Mesenchymal stem cell of adipose (primary cell): ENCODE measurements around a stretch of chr1.

DNA sequence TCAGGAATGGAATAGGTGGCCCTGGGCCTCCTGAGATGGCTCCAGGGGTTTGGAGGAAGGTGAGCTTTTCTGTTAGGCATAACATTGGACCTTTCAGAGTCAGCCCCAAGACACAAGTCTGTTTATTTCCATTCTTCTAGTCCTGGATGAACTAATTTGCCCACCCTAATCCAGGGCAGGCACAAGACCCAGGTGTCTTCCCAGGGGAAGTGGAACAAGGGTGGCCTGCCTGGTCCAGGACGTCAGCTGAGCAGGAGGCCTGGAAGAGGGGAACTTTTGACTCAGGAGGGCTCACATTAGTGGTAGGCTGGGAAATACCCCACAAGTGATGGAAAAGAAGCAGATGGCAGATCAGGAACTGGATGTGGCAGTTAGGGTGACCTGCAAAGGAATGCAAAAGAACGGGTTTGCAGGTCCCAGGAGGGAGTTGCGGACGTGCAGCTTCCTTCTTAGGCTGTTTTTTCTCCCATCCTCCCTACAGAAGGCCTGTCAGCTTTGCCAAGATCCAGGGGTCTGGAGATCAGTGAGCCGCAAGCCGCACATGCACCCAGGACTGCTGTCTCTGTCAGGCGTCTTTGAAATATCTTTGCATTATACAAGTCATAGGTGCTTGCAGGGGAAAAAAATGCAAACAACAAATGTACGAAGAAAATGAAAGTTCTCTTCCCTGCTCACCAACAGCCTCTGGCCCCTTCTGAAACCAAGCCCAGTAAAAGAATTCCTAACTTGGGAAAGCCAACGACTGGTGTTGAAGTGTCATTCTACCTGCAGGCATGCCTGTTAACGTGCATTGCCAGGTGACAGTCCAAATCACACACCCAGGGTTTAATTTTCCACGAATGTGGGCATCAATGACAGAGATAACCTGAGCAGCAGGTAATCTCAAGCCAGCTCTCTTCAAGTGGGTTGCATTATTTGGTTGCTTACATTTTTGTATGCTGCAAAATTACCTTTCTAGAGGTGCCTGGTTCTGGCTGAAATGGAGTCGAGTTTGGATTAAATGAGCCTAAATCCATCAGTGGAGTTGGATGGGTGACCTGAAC, 34.3 kb downstream of the NENF start:
- CAGE, long polyA plus RNA = no peak

DNA sequence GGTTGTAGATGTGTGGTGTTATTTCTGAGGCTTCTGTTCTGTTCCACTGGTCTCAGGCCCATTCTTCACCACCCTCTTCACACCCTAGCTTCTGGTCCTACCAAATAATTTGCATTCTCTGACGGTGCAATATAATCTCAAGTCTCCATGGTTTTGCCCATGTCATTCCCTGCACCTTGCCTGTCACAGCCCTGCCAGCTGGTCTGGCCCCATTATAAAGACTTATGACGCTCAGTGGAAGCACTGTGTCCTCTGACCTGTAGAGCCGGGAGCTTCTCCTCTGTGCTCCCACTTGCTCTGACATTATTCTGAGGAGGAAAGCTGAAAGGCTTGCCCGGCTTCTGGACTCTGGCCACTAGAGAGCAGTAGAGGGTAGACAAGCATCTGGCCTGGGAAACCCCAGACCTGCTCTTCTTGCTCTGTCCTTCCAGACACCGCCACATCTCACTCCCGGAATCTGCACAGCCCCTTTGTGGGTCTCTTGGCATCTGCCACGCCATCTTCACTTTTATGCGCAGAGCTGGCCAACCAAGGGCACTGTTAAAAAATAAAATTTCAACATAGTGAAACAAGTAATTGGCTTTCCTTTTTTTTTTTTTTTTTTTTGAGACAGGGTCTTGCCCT, 44.4 kb downstream of the NENF start:
- CAGE, long polyA plus RNA = no peak

DNA sequence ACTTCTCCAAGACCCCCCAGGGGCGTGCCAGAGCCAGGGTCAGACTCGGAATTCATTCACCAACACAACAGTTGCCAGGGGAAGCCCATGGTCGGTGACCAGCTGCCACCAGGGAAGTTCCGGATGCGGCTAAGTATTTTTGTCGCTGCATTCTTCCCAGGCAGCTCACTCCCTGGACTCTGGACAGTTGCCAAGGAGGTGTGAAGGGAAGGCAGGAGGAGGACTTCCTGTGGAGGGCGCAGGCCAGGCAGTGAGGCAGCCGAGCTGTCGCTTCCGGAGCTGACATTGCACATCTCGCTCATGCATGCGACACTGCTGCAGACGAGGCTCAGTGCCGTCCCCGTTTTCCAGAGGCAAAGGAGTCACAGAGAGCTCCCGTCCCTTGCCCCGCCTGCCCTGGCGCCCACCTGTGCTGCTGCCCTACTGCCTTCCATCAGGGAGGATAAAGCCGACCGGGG, 81.3 kb downstream of the NENF start:
- CAGE, long polyA plus RNA = no peak

GRCh38 chr1:212566428-212567050, 42.0 kb upstream of the ATF3 start:
- CAGE, long polyA plus RNA = no peak

- CAGE, long polyA plus RNA = no peak
Measured at GRCh38 chr1:212567683-212568100, 40.9 kb upstream of the ATF3 start.

DNA sequence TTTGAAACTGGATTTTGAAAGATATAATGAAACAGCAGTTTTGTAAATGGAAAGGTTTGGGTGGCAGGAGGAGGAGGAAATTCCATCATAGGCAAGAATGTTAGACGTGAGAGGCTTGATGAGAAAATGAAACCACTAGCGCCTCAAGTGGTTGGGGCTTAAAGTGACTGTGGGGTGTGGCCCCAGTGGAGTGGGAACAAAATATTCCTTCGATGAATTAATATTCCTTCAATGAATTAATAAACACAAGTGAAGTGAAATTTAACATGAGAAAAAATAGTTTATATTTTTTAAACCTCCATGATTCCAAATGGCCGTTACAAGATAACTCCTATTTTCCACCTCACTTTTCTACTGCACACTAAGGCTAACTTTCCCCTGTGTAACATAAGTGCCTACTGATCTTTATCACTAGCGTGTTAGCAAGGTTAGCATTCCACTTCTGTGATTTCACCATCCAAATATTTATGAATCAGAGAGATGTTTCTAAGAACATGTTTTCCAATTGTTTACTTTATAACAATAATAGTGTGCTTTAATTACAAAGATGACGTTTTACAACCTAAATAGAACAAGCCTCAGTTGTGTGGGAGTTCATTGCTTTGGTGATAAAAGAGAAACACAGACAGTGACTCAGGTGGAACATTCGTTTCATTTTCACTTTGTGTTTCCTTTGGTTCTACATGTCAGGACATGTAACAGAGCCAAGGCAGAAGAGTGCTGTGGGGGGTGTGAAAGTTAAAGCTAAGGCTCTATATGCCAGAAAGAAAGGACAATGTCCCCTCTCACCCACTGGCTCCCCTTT, 12.5 kb upstream of the ATF3 start:
- CAGE, long polyA plus RNA = no peak

DNA sequence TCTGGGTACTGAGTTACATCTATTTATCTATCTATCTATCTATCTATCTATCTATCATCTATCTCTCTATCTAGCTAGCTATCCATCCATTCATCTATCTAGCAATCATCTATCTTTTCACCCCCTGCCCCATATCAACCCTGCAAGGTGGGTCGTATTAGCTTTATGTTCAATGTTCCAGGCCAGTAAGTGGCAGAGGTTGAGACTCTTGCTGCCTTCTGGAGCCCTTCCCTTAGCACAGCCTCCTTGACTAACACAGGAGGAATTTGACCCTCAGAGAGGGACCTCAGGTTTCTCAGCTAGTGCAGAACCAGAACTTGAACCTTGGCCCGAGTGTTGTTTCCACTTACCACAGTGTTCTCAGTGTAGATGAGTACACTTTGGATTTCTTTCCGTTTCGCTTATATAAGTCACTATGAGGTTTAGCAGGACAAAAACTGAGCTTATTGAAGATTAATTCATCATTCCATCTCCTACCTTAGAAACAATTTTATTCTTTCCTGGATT, 11.1 kb upstream of the ATF3 start:
- CAGE, long polyA plus RNA = no peak

GRCh38 chr1:212860608-212861398, 2.7 kb downstream of the FLVCR1 start:
- CAGE, long polyA plus RNA = no peak

GRCh38 chr1:212914156-212914455, 36.2 kb upstream of the VASH2 start:
- CAGE, long polyA plus RNA = no peak

GRCh38 chr1:213399370-213400333, 348.6 kb downstream of the RPS6KC1 start:
- CAGE, long polyA plus RNA = no peak

DNA sequence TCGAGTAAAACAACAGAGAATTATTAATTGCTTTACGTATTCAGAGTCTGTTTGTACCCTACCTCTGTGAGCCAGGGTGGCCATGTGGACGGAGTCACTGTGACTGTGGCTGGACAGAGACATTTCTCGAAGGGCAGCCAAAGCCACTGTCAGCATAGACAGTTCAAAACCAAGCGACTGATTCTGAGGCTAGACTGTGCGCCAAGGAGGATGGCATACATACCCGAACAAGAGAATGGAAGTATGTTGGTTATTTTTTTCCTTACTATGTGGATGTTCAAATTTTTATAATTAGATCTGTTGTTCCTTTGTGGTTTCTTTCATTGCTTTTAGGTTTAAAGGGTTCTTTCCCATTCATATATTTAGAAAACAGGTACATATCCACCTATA, 390.9 kb upstream of the PROX1 start:
- CAGE, long polyA plus RNA = no peak

- CAGE, long polyA plus RNA = no peak
Measured at GRCh38 chr1:213921337-213921744, 66.4 kb upstream of the PROX1 start.

GRCh38 chr1:213990716-213990844, 2.8 kb downstream of the PROX1 start:
- CAGE, long polyA plus RNA = no peak

DNA sequence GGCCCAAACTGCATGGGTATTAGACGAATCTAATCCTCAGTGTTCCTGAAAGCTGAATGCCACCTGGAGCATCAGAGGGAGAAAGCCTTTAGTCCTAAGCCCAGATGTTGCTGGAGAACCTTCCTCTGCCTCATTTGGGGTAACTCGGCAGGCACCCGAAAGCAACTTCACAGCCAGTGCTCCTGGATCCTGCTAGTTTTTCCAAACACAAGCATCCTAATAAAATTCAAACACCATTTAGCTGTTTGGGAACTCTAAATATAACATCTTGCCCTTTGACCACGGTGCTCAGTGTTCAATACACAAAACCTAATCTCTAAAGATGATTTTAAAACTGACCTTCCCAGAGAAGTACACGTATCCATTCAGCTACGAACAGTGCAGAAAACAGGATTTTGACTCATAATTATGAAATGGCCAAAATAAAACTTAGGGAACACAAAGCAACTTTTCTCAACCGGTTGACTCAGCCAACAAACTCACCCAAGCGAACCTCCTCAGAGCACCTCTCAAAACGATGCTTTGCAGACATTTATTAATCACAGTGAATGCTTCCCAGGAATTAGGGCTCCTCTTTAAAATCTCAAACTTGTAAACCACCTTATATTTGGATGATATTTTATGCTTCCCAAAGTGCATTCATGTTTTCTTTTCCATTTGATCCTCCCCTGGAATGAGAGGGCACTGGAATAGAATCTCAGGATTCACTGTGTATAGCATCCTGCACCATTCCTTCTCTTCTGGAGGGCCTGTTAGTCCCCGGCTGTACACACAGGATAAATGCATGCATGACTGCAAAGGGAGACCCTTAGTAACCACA, 40.5 kb downstream of the PROX1 start:
- CAGE, long polyA plus RNA = no peak

DNA sequence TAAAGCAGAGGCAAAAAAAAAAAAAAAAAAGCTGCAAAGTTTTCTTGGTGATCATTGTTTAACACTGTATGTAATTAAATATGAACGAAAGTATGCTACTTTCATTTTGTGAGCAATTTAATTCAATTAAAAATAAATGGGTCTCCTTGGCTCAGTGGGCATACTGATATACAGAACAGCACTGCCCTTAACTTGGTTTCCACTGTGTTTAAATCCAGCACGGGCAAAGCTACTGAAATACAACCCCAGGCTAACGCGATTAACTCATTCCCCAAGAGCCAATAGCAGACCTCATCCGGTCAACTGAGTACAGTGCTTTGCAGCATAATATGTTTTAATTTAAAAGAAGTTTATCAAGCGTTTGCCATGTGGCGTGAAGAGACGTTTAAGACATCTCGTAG, 118.5 kb downstream of the PROX1 start:
- CAGE, long polyA plus RNA = no peak

DNA sequence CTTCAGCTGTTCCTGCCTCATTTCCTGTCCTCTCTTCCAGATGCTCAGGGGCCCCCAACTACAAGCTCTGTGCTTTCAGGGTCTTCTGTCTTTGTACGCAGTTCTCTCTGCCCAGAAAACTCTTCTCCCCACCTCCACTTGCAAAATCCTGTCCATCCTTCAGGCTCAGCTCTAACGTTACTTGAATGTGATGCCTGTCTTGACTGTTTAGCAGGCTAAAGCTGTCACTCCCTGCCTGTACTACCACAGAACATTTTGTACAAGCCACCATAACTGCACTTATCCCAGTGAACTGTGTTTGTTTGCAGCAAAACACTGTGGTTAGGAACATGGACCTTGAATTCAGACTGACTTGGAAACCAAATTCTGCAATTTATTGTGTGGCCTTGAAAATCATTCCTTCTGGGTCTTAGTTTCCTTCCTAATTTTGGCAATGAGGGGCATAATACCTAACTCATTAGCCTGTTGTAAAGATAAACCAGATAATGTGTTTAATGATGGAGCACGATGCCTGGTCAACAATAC, 2.2 kb upstream of the SMYD2 start:
- CAGE, long polyA plus RNA = no peak

DNA sequence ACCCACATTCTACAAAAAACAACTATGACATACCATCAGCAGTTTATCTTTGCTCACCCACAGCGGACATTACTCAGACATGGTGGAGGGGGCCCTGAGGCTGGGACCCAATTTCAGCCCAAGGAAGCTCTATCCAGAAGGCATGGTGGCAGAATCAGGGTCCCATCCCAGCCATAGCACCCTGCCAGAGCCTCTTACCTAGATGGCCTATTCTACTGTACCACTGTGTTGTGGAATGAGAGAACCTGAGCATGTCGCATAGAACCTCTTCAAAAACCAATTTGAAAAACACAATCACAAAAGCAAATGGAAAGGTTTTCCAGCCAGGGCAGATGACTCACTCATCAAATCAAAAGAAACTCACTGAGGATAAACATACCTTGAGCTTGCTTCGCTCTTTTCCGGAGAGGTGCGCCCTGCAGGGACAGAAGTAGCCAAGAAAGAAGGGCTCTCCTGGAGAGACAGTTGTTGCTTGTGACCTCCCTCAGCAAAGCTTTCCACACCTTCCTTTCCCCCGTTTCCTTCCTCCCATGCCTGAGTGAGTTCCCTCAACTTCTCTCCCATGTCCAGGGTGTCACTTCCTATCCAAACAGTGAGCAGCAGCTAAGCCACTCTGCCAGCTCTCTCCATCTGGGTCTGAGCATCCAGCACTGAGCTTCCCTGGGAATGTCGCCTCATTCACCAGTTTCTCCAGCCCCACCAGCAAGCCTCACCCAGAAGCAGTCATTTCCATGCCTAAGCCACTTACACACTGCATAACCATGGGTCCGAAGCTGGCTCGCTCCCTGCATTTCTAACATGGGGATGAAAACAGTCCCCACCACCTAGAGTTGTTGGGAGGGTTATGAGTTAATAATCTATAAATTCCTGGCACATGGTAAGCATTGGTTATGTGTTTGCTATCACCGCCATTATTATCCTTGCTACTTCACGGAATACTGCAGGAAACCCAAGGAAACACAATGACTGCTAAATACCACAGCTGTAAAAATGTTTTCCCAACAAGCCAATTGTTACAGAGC, 75.1 kb downstream of the PTPN14 start:
- CAGE, long polyA plus RNA = no peak

GRCh38 chr1:215005152-215005996, 77.2 kb upstream of the KCNK2 start:
- CAGE, long polyA plus RNA = no peak

DNA sequence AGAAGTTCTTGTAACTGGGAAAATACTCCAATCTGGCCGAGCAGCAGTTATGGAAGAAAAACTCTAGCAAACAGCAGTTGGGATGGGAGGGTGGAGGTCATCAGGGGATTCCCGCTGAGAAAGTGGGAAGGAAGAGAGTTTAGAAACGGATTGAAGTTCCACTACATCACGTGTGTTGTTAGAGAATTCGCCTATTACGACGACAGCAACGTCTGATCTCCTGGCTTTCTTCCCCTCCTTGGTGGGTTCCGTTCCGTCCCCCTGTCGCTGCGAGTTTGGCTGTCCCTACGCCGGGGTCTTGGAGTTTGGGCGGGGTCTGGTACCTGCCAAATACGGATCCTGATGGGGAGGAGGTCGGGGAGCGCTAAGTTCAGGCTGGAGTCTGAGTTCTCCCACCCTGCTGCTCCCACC, 911 bp upstream of the KCNK2 start:
- CAGE, long polyA plus RNA = no peak

- CAGE, long polyA plus RNA = no peak
Measured at GRCh38 chr1:215394179-215394913, 172.8 kb upstream of the KCTD3 start.